Mammary microvascular endothelial cell (primary cell): Measurements from ENCODE around the gene TMEM184A.

GRCh38 chr7:1192180-1192843, 32.3 kb upstream of the ZFAND2A start:
- RAMPAGE, long total RNA: no peak

DNA sequence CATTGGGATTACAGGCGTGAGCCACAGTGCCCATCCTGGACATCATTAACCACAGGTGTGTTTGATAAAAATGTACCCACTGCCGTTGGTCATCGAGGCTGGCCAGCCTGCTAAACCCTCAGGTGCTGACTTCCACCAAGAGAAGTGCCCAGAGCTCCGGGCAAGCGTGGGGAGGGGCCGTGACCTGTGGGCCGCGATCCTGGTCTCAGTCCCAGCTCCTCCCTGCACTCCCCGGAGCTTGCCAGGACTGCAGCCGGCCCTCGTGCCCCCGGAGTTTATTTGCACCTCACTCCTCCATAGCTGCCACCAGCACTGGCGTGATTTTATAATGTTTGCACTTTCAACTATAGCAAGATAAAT, 30.7 kb downstream of the UNCX start:
- RAMPAGE, long total RNA: no peak

GRCh38 chr7:1412763-1413281, 46.4 kb downstream of the MICALL2 start:
- RAMPAGE, long total RNA: no peak

DNA sequence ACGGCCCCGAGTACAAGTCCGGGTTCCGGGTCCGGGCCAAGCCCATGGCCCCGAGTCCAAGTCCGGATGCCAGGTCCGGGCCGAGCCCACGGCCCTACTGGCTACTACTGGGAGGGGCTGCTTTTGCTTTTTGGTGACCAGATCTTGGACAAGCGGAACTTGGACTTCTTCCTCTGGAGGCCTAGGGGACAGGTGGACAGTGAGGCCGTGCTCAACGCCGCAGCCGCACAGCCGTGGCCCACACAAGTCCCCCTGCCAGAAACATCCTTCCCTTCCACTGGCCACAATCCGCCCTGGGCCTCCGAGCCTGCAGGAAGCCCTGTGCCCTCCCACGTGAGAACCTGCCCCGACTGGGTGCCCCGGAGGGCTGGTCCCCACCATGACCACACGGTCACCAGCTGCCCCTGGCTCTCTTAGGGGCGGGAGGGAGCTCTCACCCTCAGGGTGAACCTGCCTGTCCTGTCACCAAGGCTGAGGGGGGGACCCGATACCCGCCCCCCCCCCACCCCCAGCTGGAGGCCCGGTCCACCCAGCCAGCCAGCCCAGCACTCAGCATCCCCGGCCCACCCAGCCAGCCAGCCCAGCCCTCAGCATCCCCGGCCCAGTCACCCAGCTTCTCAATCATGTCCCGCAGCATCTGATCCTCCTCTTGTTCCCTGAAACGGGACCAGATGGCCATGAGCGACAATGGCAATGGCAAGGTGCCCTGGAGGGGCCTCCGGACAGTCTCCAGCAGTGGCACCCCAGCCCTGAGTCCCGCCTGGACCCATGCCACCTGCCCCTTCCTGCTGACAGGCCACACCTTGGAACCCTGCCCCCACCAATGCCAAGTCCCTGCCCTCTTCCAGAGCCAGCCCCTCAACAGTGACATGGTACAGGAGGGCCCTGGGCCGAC, 24.5 kb downstream of the MICALL2 start:
- RAMPAGE, long total RNA: no peak

DNA sequence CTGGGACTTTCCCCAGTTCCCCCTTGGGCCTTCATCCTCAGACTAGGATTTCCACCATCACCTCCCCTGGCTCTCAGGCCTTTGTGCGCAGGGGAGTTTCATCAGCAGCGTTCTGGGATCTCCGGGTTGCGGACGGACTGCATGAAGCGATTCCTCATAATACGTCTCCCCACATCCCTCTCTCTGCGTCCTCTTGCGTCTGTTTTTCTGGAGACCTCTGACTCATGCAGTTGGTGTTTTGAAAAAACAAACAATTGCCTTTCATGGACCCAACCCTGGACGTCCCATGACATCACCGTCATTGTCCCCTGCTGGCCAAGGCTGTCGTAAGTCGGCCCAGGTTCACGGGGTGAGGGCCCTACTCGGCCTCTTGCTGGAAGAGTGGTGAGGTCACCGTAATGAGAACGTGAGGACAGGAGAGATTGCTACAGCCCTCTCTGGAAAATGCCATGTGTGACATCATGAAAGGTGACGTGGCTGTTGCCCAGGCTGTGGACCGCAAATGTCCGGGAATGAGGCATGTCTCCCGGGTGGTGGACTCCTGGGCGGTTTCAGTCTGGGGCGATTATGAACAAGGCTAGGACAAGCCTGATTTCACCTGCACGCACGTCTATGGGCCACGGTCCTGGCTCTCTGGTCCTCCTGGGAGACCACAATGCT, 9.9 kb upstream of the MAFK start:
- RAMPAGE, long total RNA: no peak

DNA sequence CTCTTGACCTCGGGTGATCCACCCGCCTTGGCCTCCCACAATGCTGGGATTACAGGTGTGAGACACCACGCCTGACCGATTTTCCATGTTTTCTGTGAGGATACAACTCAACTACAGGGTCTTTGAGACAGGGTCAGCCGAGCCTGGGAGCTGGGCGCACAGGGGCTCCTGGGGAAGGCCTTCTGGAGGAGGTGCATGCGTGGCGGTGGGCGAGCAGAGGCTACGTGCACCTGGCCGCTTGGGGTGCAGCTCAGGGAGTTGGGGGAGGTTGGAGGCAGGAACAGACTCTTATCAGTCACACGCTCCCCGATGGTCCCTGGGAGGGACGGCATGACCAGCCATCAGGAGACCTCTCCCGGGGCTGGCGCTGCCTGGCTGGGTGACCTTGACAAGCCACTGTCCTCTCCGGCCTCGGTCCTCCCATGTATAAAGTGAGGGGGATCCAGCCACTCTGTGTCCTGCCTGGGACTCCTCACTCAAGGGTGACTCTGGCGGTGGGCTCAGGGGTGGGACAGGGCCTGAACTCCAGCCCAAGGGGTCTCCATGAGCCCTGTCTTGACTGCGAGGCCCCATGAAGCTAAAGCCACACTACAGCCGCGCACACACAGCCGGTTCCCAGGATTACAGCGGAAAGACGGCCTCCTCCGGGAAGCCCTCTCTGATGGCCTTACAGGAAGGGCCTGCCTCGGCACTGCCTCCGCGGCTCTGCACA, 2.5 kb downstream of the TMEM184A start:
- RAMPAGE, long total RNA: no peak

DNA sequence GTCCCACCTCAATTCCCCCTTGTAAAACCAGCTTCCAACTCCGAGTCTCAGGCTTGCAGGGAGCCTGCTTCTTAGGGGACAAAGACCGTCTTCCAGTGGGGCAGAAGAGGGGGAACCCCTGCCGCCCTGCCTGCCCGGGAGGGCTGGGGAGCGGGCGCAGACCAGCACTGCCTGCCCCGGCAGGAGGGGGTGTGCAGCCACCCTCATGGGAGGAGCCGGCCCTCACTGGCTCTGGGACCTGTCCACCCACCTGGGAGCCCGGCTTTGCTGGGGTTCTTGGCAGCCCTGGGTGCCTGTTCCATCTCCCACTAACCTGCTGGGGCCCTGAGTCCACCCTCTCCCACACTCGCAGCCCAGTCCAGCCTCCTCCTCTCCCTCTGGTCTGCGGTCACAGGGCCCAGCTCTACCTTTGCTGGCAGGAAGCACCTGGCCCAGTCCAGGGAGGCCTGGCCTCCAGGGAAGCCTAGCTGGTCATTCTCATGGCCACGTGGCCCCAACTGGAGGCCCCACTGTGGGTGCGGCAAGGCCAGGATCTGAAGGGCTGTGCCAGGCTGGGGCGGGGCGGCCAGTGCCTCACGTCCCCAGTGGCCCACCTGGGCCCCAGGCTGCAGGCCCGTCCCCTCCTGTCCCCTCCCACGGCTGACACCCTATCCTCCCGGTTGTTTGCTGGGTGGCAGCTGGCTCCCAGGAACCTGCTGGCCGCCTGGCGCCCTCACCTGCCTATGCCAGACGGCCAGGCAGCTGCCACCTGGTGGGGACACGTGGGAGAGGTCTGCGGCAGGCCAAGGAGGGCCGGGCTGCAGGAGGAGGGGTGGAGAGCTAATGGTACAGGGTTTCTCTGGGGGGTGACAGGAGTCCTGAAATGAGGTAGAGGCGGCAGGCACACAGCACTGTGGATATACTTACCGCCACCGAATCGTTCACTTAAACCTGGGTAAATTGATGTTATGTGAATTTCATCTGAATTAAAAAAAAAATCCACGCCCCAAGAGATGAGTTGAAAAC, at the start of gene TMEM184A:
TSS of gene TMEM184A (minus strand) at position 499 of the 1,005 bp plus-strand sequence.
- RAMPAGE, long total RNA: no peak

DNA sequence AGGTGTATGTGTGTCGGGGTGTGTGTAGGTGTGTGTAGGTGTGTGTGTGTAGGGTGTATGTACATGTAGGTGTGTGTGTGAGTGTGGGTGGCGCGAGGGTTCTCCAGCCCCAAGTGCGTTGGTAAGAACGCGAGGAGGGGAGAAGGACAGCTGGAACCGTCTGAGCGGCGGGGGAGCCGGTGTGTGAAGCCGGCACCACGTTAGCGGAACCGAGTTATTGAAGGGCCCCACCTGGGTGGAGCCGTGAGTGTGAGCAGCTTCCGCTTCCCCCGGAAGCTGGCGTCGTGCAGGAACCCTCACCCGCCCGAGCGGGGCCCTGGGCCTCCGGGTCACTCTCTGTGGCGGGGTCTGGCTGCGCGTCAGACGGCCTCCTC, 49.5 kb upstream of the PSMG3 start:
- RAMPAGE, long total RNA: no peak

DNA sequence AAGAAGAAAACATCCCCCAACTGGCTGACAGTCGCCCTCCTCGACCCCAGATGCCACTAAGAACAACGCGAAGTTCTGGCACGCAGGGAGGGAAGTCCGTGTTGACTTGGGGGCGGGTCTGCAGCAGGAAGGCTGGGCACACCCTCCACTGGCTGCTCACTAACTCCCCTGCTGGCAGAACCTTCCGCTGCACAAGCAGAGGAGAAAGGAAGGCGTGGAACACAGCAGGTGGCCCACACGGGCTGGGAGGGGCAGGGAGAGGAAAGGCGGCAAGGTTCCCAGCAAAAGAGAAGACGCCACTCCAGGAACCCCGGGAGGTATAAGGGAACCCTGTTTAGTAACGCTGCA, 205.2 kb downstream of the ELFN1 start:
- RAMPAGE, long total RNA: no peak

DNA sequence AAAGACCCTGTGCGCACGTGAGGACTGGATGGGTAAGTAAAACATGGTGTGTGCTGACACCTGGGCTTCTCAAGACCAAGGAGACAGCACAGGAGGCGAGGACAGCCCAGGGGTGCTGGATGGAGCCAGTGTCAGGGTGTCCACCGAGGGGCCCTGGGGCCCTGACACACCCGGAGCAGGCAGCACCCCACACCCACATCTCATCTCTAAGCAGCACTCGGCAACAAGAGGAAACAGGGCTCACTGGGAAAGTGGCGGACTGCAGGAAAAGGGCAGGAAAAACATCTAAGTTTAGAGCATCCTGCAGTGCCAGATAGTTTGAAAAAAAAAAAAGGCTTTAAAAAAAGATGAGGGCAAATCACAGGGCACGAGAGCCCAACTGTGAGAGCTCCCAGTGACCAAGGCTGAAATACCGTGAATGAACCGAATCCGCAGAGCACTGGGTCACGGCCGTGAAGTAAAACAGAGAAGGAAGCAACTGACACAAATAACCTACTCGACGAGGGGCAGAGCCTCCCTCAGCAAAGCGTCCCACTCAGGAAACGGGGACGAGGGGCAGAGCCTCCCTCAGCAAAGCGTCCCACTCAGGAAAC, 120.1 kb downstream of the MAD1L1 start:
- RAMPAGE, long total RNA: no peak

DNA sequence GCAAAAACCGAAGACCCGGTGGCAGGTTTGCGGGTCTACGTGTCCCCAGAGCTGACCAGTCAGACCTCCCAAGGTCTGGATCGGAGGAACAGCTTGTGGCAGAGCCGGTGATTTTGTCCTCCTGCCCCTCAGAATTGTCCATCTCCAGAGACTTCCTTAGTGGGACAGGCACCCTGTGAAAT, 1.0 kb downstream of the EIF3B start:
- RAMPAGE, long total RNA: no peak

- RAMPAGE, long total RNA: no peak
Measured at GRCh38 chr7:2372483-2372947, 17.9 kb downstream of the EIF3B start.

- RAMPAGE, long total RNA: no peak
Measured at GRCh38 chr7:2405869-2406433, 2.5 kb downstream of the CHST12 start.

DNA sequence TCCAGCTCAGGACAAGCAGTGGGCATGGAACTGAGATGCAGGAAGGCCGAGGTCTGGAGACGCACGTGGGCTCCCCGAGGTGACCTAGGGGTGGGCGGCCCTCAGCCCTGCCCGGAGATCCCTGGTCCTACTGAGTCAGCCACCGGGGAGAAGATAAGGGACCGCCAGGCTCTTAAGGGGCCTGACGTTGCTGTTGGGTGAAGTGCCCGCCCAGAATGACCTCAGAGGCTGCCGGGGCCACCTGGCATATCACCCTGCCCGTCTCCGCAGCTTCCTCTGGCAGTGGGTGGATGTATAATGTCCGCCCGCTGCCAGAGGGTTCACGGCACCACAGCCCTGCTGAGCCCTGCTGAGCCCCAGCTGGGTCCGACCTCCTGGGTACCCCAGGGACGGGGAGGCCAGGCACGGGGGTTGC, 8.8 kb upstream of the LFNG start:
- RAMPAGE, long total RNA: no peak

- RAMPAGE, long total RNA: no peak
Measured at GRCh38 chr7:2525178-2525950, 5.8 kb downstream of the LFNG start.

DNA sequence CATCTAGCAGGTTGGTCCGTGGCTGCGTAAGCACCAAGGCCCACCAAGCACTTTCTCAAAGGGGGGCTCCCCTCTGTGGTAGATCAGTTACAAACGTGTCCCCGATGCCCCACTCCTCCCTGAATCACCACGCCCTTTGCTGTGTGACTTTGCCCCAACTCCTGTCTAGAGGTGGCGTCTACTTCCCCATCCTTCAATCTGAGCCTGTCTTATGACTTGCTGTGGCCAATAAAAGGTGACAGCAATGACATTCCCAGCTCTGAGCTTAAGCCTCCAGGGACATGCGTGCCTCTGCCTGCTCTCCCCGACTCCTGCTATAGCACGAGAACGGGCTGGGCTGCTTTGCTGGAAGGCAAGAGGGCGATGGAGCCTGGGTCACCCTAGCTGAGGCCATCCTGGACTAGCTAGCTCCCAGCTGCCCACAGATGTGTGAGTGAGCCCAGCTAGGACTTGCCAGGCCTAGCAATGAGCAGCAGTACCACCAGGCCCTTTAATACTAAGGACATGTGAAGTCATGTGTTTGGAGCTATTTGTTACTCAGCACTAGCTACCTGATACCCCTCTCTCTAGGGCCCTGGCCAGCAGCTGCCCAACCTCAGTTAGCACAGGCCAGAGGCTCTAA, 12.8 kb downstream of the LFNG start:
- RAMPAGE, long total RNA: no peak

GRCh38 chr7:2538562-2539541, 16.5 kb downstream of the BRAT1 start:
- RAMPAGE, long total RNA: no peak

- RAMPAGE, long total RNA: no peak
Measured at GRCh38 chr7:2540509-2540858, 14.8 kb downstream of the BRAT1 start.

GRCh38 chr7:2541679-2542099, 13.6 kb downstream of the BRAT1 start:
- RAMPAGE, long total RNA: no peak

DNA sequence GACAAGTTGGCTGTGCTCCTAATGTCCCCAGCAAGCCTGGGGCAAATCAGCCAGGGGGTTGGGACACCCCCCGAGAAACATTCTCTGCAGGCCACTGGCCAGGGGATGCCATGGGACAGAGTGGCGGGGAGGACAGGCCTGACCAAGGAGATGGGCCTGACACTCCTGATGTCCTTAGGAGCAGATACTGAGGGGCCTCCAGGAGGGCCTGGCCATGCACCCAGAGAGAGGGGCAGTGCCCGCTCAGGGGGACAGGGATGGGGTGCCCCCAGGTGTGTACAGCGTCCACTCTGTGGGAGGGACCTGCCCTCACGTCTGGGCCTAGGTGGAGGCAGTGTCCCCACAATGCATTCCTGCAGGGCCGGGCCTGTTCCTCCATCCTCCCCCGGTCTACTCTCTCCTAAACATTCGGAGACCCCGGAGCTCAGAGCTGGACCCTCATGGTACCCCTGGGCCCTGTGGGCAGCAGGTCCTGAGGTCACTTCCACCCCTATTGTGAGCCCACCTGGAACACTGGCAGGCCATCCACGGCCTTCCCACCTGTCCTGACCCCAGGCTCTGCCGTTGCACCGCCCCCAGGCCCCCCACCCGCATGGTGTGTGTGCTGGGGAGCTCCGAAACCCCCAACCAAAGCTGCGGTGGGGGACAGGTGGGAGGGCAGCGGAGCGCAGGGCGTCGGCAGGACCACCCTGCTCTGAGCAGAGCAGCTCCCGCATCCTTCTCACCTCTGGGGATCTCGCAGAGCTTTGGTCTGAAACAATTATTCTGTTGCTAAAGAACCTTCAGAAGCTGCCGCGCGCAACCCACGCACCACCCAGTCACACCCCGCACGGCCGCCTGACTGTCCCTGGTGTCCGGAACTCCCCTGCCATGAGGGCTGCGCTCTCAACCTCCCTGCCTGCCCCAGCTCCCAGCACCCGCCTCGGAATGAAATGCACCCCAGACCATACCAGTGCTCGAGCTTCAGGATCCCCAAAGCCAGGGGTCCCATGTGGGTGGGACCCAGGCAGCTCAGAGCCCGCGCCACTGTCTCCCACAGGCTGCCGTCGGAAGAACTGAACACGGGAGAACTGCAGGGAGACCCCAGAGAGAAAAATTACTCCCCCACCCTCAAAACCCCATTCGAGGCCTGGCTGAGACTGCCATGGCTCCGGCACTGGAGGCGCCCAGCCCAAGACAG, 12.7 kb downstream of the BRAT1 start:
- RAMPAGE, long total RNA: no peak